ENCODE measurements around a stretch of chr9.

DNA sequence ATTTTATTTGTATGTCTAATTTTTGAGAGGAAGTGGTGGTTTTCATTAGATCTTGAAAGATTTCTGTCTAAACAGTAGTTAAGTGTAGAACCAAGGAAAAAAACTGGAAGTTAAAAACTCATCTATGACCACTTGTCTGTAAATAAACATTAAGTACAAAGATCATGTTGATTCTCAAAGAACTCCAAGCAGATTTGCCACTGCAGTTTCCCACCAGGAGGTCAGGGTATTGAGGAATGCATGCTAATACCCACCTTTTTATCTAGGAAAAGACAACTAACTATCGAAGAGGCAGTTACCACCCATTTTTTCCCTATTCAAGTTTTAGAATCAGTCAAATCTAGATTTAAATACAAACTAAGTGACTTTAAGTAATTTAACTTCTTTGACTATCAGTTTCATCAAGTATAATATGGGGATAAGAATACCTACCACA lies 1.9 kb downstream of the STOM start:
- PRO-cap: no peak
- RAMPAGE, long total RNA, 2 experiments: no peak in any of the 2 experiments

DNA sequence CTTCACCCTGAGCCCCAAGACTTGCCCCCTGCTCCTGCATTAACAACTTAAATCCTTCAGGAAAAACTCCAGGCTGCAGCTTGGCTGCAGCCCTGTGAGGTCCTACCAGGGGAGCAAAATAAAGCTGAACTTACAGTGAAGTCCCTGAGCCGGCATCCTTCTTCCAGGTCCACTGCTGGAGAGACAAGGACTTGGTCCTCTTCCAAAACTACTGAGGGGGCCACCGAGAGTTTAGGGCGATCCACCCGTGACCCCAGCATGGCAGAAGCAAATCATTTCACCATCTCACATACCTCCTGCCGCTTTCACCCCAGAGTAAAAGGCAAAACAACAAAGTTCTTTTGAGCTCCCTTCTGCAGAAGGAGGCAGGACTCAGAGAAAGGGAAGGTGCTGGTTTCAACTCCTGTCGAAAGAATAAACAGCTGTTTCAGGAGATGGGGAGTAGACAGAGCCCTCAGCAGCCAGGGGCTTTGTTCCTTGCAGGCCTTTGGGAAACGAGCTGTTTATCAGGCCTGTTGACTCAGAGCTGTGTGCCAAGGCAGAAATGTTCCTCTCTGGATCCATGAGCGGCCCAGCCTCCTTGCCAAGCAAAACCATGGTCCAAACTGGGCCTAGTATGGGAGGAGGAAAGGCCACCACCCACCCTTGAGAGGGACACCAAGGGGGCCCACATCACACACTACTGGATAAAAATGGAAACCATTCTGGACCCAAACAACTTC lies 20.6 kb downstream of the GGTA1 start:
- PRO-cap: no peak
- RAMPAGE, long total RNA, 2 experiments: start-site peak on the minus strand in 1 of 2 experiments, centred at position 370 of the sequence, 5 reads per replicate

DNA sequence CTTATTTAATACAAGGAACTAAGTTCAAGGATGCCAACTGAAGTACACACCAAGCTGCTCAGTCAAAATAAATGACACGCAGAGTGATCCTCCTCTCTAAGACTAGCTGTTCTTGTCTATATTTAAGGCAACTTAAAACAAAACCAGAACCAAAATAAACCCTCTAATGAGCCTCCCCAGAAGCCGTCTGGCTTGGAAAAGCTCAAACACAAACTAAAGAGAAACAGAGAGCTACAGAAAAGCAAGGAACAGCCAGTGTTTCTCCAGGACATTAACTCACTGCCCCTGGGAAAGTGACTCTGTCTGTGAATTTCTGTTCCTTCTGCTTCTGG lies 15.0 kb downstream of the GGTA1 start:
- PRO-cap: no peak
- RAMPAGE, long total RNA, 2 experiments: no peak in any of the 2 experiments

GRCh38 chr9:121545942-121546423 lies 46.3 kb upstream of the GGTA1 start:
- PRO-cap: unidirectional peak, plus-strand start at chr9:121546255
- RAMPAGE, long total RNA, 2 experiments: no peak in any of the 2 experiments

- PRO-cap: unidirectional peak, minus-strand start at chr9:121700156
- RAMPAGE, long total RNA, 2 experiments: no peak in any of the 2 experiments
Observed at GRCh38 chr9:121699658-121700699, 48.5 kb downstream of the DAB2IP start.

DNA sequence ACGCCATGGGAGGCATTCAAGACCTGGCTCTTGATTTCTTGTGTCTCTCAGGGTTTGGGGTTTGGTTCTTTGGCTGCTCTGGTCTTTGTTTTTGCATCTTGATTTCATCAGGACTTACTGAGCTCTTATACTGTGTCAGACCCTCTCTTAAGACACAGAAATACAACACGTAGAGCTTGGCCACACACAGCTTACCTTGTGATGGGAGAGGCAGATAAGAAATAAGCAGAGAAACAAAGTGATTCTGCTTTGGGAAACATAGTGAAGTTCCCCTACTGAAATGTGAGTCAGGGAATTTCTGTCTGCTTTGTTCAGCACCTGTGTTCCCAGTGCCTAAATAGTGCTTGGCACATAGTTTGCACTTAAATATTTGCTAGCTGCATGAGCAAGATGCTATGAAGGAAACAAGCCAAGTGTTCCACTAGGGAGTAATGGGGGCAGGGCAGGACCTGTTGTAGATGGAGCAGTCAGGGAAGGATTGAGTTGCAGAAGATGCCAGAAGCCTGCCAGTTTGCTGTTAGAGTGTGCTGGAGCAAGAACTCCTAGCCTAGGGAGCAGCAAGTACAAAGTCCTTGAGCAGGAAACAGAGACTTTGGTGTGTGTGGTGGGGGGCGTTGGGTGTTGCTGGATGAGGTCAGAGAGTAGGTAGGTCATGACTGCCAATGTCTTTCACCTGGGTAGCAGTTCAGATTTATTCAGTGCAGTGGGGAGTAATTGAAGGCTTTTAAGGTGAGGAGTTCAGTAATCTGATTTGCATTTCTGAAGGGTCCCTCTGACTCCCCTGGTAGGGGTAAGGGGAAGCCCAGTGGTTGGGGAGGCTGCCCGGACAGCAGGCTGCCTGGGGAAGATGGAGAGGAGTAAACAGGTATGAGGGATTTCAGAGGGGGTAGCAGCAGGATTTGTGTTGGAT lies 87.5 kb downstream of the DAB2IP start:
- PRO-cap: unidirectional peak, plus-strand start at position 509 of the sequence
- RAMPAGE, long total RNA, 2 experiments: no peak in any of the 2 experiments

DNA sequence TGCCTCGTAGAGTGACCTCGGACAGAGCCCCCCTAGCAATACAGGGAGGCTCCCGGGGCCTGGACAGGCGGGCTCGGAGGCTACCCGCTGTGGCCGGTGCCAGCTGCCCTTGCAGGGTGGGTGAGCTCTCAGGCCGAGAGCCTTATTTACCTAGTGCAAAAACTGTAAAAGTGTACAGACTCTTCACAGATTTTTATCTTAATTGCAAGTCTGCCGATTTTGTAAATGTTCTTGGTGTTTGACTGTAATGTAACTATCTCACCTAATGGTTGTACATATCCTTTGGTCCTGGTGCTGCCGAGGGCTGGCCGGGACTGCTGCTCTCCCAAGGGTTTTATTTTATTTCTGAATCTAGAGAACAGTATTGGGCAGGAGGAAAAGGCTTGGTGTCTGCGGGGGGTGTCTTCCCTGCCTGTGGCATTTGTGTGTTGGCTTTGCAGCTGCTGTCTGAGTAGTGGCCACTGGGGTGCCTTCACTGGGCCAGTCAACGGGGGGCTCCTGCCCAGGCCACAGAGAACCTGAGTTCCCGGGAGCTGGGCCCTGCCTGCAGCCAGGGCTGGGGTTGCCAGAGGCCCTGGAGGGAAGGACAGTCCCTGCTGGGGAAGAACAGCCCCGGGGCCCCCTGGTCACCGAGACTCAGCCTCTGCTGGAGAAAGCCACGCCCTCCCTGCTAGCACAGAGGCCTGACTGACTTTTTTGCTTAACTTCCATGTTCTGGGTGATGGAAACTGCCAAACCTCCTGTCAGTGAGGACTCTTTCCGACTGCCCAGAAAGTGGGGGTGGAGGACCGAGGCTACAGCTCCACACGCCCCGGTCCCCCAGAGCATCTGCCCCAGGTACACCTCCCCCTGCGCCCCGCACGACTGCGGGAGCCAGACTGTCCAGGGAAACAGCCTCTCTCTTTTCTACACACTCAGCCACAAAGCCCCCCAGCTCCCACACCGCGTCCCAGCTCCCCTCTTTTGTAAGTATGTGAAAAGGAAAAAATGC lies 133.2 kb downstream of the DAB2IP start:
- PRO-cap: no peak
- RAMPAGE, long total RNA, 2 experiments: no peak in any of the 2 experiments

DNA sequence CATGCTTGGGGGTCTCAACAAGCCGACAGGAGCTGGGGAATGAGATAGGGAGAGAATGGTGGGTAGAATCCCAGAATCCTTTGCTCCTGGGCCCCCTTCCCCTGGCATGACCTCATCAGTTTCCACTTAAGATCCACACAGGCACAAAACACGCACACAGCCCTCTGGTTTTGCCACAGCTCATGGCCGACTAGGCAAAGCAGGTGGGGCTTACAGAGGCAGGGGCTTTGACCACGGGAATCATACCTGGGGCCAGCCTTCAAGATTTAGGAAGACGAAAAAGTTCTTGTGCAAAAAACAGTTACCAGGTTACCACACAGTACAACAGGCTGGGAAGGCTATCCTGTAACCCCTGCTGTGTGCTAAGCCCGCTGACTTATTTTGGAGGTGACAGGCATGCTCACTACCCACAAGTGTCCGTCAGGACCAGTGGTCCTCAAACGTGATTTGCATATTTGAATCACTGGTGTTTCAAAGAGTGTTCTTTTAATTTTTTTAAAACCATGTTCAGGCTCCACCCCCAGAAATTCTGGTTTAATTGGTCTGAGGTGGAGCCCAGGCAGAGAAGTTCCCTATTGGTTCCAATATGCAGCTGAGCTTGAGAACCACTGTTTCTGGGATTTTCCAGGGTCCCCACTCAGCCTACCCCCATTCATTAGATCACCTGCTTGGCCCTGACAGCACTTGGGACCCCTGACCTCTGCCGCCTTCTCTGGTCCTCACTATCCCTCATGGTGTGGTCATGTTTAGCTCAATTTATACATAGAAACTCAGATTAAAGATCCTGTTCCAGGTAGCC lies 146.7 kb downstream of the TTLL11 start:
- PRO-cap: no peak
- RAMPAGE, long total RNA, 2 experiments: no peak in any of the 2 experiments

DNA sequence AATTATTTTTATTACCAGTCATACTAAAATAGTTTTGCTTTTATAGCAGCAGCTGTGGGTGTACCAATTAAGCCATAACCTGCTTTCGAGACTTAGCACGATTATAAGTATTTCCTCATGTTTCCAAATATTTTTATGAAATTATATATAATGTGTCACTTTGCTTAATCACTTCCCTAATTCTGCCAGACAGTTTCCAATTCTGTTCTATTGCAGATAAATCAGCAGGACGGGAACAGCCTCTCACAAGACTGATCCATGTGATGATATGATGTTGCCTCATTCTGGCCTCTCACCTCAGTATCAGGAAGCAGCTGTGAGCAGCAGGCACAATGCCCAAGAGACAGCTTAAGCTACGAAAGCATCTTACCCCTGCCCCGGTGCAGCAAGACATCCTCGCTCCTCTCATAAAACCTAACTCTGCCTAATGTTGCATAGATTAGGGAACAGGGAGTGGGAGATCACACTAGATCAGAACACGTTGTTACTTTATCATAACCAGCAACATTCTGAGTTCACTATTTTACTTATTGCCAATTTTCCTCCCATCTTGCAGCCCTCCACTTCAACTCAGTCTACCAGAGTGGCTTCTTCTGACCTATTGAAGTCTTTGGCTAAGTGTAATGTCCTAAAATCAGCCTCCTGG lies 6.8 kb downstream of the PDCL start:
- PRO-cap: no peak
- RAMPAGE, long total RNA, 2 experiments: no peak in any of the 2 experiments

DNA sequence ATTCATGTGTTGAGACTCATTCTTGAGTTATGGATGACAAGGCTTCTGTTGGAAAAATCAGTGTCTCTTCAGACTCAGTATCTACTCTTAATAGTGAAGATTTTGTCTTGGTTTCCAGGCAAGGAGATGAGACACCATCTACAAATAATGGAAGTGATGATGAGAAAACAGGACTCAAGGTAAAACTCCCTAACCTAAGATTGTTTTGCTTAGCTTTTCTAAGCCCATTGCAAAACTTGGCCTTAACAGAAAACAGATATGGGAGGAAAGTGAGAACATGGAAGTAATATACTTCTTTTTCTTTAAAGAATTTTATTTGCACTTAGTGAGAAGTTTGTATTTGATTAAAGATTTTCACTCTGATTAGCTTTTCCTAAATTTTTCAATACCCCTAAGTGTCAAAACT lies 16.2 kb downstream of the RABGAP1 start:
- PRO-cap: no peak
- RAMPAGE, long total RNA, 2 experiments: no peak in any of the 2 experiments

- PRO-cap: no peak
- RAMPAGE, long total RNA, 2 experiments: no peak in any of the 2 experiments
Observed at GRCh38 chr9:123030966-123032064, 2.2 kb upstream of the GPR21 start.

GRCh38 chr9:123049550-123050000 lies 16.1 kb downstream of the GPR21 start:
- PRO-cap: no peak
- RAMPAGE, long total RNA, 2 experiments: no peak in any of the 2 experiments

DNA sequence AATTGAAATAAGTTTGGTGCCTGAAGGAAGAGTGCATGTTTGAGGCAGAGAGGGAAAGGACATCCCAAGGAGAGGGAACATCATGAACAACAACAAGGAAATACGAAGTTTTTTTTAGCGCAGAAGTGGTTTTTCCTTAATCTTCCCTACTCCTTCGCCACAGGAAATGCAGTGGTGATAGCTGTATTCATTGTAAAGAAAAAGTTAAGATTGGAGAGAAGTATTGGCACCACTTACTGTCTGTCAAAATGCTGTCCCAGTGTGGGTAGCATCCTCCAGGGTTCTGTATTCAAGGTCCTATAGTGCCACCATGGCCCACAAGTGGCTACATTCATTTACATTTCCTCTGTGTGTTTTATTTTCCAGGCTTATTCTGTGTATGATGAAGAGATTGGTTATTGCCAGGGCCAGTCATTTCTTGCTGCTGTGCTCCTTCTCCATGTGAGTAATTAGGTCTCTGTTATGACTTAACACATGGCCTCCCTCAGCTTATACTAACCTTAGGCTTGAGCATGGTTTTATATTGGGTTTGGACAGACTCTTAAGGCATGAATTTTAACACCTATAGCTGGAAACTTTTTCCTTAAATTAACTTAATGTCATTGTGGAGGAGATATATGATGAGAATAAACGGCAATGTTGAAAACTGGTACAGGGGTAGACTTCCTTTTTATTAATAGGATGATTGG lies 36.7 kb downstream of the GPR21 start:
- PRO-cap: no peak
- RAMPAGE, long total RNA, 2 experiments: no peak in any of the 2 experiments

DNA sequence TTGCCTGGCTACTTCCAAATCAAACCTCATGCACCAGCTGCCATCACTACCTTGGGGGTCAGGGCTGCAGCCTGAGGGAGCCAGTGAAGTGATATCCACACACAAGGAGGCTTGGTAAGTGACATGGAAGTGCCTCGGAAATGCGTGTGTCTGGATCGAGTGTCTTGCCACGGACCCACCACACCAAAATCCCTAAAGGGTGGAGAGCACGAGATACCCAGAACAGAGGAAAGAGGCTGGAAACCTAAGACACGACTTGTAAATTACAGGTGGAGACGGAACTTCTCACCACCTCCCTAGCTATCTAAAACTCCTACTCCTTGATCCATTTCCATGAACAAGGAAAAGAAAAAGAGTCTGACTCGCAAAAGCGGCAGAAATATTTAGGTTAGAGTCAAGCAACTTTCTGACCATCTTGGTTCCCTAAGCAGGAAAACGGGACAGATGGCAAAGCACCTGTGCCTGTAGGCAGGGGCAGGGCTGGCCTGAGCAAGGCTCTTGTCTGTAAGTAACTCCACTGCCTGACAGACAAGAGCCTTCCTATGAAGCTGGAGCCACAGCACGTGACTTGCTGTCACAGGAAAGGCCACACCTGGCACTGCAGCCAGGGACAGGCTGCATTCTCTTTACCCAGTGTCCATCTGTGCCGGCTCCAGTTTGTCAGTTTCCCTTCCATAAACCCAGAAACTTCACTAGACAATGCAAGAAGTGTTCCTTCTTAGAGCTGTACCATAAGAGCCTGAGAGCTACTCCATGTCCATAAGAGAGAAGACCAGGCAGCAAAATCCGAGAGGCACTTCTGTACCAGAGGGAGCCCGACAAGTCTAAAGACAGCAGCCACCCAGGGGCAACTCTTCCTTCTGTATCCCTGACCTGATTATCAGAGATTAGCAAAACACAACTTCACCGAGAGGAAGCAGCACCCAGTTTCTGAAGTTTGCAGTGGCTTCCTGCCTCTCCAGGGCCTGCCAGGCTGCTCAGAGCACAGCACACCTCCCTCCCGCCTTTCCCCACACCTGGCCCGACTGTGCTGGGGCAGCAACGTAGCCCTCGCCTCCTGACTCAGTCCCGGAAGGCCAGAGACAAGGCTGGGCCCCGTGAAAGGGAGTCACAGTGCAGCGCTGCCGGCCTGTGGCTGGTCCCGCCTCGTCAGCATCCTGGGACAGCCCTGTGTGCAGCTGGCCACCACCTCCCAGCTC lies 78.0 kb downstream of the GPR21 start:
- PRO-cap: no peak
- RAMPAGE, long total RNA, 2 experiments: no peak in any of the 2 experiments

DNA sequence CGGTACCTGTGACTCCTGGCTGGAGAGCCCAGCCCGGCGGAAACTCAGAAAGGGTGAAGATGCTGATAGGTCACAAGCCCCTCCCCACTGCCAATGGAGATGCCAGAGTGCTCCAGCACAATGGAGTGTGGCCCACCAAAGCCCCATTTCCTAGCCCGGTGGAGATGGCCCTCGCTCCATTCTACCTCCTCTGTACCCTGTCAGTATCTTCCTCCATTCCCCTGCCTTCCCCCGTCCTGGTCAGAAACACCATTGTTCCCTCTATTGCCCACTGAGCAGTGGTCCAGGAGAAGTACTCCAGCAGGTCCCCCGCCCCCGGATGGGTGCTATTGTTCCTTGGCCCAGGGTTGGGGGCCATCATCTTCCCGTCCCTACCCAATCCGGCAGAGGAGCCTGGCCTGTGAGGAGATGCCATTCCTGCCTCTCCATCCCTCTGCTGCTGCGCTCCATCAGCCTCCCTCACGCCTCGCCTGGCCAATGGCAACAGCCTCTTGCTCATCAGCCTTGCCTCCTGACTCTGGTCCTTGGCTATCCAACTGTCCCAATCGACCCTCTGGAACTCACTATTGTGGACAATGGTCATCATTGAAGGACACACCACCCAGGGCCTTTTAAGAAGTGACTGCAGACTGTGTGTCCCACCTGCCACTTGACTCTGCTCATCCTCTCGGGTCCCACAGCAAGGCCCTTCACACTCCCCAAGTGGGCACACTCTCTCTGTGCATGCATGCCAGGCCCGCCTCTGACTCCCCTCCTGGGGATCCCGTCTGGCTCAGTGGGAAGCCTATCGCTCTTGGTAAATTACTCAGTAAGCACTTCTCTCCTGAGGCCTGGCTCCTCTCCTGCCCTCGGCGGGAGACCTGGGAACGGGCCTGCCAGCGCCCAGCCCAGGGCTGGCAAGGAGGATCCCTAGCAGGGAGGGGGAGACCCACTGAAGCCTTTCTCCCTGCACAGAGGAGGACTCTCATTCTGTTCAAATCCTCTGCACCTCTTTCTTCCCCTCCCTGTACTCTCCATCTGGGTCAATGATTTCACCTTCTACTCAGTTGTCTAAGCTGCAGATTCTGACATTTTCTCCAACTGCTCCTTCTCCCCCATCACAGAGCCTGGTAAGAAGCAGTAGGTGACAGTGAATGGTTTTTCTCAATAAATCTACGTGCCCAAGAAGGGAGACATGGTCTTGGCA lies 81.4 kb downstream of the GPR21 start:
- PRO-cap: no peak
- RAMPAGE, long total RNA, 2 experiments: start-site peak on the minus strand in 1 of 2 experiments, centred at position 828 of the sequence, 7 reads per replicate

- PRO-cap: no peak
- RAMPAGE, long total RNA, 2 experiments: no peak in any of the 2 experiments
Observed at GRCh38 chr9:123179048-123179357, 89.4 kb downstream of the STRBP start.

GRCh38 chr9:123257252-123257941 lies 11.0 kb downstream of the STRBP start:
- PRO-cap: no peak
- RAMPAGE, long total RNA, 2 experiments: no peak in any of the 2 experiments

DNA sequence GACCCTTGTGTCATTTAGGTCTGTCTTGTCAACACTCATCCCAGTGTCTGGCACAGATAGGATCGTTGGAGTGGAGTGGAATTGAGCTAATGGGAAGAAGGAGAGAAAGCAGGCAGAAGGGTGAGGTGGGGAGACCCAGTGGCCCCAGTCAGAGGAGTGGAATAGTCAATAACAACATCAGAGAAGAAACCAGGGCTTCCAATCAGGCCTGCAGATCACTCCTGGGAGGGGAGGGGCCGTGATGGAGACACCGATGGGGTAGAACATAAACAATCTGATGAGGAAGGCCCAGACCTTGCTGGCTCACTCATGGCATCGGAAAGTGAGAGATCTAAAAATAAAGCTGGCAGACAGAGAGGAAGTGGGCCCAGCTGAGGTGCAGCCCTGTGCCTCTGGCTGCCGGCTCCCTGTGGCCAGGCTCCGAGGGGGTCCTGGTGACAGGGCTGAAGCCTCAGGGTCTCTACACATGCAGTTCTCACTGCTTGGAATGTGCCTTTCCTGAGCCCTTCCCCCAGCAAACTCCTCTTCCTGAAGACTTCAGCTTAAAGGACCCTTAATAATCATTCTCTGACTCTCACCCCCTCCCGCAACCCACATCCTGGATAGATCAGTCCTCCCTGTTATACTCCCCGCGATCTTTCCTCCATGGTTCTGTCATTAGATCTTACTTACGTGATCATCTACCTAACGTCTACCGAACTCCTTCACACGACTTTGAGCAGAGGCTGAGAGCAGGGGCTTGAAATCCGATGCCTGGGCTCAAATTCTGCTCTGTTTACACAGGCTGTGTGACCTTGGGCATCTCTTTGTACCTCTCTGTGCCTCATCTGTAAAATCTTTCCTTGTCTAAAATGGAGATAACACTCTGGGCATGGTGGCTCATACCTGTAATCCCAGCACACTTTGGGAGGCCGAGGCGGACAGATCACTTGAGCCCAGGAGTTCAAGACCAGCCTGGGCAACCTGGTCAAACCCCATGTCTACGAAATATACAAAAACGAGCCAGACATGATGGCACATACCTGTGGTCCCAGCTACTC lies 33.1 kb upstream of the CRB2 start:
- PRO-cap: no peak
- RAMPAGE, long total RNA, 2 experiments: no peak in any of the 2 experiments

DNA sequence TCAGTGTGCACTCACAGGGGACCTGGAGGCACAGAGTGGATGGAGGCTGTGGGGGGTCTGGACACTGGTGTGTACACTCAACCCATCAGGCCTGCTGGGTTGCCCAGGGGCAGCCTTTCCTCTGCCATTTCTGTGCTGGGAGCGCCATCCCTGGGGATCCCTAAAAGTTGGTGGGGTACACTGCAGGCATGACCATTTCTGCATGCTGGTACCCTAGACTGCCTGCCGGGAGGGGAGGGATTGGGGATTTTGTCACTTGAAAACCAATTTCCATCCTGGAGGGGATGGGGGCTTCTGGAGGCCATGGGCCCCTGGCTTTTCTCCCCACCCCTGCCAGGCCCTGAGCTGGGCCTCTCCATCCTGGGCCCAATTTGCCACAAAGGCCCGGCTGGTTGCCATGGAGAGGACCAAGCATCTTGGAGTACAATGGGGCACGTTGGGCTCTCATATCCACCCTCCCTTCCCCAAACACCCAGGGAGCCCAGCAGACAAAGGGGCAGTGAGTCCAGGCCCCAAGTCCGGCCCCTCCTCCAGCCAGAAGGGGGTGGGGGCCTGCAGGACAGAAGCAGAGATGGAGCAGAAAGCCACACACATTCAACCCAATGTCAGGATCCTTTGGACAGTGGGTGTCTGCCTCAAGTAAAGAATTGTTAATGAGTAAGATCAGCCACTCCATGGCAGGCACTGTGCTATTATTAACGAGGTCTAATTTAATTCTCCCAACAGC lies 2.1 kb downstream of the CRB2 start:
- PRO-cap: no peak
- RAMPAGE, long total RNA, 2 experiments: no peak in any of the 2 experiments

DNA sequence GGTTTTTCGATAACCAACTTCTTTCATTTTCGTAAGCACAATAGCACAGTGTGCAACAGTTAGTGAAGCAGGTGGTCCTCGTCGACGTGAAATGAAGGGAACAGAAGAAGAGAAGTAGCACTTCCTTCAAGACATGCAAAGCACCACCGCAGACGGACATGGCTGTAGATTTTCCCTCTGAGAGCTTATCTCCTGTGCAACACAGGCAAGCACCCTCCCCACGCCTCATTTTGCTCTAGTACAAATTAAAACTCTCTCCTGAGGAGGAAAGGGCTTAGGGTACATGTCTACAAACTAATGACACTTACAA lies 252.2 kb downstream of the CRB2 start:
- PRO-cap: no peak
- RAMPAGE, long total RNA, 2 experiments: no peak in any of the 2 experiments

Data from body of pancreas (tissue), 2 donors.